Right ventricle myocardium (tissue), 1 donor: ENCODE measurements around a stretch of chr22.

DNA sequence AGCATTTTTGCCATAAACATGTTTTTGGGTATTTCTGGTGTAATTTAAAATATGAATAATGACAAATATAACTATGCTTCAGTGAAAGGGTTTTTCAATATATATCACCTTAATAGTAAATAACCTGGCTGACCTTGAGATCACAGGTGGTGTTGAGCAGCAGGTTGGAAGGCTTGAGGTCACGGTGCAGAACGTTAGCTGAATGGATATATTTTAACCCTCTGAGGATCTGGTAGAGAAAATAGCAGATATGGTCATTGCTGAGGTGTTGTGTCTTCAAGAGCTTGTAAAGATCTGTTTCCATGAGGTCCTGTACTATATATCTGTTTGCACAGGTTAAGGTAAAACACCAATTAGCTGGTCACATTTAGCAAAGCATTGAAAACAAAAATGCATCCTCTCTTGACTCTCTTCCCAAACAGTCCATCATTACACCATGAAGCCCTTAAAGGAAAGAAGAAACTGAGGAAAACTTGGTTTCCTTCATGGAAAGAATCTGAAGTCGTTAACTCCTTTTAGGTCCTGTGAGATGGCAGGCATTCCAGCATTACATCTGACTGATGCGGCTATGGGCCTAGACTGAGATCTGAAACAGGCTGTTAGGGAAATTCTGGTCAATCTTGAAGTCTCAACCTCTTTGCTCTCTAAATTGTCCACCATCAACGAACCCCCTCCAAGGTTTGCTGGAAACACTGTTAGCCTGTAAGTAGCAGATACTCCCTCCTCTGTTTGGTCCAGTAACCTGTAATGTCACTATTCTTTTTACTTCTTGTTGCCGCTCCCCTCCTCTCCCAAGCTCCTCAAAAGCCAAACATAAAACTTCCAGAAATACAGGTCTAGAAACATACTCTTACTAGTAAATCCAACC is 61.5 kb downstream of the MAPK1 start:
- PRO-cap, 2 experiments: no peak in any of the 2 experiments

DNA sequence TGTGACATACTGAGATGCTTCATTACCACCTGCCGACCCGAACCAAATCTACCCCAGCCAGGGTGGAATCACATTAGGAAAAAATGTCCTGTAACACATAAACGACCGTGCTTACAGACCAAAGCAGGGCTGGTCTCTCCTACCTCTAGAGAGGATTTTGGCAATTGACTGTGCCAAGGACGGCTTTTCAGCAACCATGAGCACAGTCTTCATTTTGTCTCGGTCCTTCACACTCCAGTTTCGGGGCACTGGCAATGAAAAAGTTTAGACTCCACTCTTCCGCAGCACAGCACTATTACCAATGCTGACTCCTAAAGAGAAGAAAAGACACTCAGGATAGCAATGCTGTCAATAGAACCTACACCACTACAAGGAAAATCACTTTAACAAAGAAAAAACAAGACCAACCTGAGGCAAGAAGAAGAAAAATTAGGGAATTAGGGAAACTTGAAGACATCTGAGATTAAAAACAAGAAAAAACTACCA is 7.0 kb downstream of the TOP3B start:
- PRO-cap, 2 experiments: no peak in any of the 2 experiments

DNA sequence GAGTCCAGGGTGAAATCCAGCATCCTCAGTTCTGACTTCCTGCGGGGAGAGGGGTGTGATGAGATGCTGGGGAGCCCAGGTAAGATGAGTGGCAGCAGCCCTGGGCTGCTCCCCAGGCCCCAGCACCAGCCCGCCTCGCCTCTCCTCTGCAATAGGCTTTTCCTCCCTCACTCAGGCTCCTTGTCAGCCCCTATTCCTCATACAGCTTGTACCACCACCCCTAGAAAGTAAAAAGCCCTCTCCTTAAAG is 12.1 kb upstream of the TOP3B start:
- PRO-cap, 2 experiments: no peak in any of the 2 experiments

DNA sequence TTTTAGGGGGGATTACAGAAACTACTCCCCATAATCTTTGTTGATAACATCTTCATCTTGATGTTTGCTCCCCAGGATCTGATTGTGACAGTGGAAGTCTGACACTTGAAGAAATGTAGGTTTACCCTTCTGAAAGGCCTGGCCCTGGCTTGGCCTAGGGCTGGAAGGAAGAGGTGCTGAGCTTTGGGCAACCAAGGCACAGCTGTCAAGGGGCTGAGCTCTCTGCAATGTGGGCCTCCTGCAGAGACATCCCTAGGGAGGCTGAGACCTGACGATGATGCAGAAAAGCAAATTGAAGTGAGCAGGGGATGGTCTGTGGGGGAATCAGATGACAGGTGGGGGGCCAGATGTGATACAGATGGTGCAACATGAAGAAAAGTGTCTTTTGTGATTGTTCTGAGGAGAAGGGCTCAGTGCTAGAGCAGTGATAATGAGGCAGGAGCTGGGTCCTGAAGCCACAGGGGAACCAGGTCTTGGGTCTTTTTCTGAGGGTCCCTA is 80.1 kb upstream of the VPREB1 start:
- PRO-cap, 2 experiments: no peak in any of the 2 experiments

GRCh38 chr22:22369785-22370451 is 125.3 kb downstream of the VPREB1 start:
- PRO-cap, 2 experiments: no peak in any of the 2 experiments

DNA sequence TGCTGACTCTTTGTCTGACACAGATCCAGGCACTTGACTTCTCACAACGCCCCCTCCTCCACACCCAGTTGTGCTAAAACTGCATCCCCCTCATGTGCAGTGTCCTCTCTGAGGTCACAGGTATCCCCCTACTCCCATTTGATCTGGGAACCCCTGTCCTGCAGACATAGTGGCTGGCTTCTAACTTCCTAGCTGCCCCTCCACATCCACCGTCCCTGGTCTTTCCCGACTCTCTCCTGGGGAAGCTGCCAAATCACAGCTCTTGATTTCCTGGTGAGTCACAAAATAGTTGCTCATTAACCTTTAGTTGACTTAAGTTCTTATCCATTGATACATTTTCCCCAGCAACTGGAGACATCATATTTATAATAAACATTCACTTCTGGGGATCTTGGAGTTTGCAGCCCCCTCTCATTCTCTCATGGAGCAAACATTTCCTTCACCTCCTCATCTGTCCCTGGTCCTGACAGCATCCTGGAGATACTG is 109.6 kb downstream of the GGTLC2 start:
- PRO-cap, 2 experiments: no peak in any of the 2 experiments

GRCh38 chr22:22818584-22819257 is 68.9 kb upstream of the IGLL5 start:
- PRO-cap, 2 experiments: no peak in any of the 2 experiments

- PRO-cap, 2 experiments: no peak in any of the 2 experiments
Observed at GRCh38 chr22:22880388-22880834, 7.2 kb upstream of the IGLL5 start.

DNA sequence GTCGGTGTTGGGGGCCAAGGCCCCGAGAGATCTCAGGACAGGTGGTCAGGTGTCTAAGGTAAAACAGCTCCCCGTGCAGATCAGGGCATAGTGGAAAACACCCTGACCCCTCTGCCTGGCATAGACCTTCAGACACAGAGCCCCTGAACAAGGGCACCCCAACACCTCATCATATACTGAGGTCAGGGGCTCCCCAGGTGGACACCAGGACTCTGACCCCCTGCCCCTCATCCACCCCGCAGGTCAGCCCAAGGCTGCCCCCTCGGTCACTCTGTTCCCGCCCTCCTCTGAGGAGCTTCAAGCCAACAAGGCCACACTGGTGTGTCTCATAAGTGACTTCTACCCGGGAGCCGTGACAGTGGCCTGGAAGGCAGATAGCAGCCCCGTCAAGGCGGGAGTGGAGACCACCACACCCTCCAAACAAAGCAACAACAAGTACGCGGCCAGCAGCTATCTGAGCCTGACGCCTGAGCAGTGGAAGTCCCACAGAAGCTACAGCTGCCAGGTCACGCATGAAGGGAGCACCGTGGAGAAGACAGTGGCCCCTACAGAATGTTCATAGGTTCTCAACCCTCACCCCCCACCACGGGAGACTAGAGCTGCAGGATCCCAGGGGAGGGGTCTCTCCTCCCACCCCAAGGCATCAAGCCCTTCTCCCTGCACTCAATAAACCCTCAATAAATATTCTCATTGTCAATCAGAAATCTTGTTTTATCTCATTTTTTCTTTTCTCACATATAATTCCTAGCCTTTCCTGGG is 13.3 kb downstream of the IGLL5 start:
- PRO-cap, 2 experiments: no peak in any of the 2 experiments

DNA sequence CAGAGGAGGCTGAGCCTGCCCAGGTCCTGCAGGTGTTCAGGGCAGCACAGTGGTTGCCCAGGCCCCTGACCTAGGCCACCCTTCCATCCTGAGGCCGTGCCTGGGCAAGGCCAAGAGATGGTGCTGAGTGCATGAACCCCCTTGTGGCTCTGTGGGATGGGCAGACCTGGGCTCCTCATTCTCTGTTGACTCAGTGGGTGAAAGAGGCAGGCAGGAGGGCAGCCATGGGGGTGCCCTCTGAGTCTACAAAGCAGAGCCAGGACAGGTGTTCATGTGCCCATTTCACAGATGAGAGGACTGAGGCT is 40.2 kb downstream of the IGLL5 start:
- PRO-cap, 2 experiments: no peak in any of the 2 experiments

GRCh38 chr22:22935035-22936215 is 47.8 kb downstream of the IGLL5 start:
- PRO-cap, 2 experiments: no peak in any of the 2 experiments

GRCh38 chr22:23016283-23016620 is 54.1 kb upstream of the GNAZ start:
- PRO-cap, 2 experiments: no peak in any of the 2 experiments

- PRO-cap, 2 experiments: no peak in any of the 2 experiments
Observed at GRCh38 chr22:23070687-23071252, 451 bp downstream of the GNAZ start.

DNA sequence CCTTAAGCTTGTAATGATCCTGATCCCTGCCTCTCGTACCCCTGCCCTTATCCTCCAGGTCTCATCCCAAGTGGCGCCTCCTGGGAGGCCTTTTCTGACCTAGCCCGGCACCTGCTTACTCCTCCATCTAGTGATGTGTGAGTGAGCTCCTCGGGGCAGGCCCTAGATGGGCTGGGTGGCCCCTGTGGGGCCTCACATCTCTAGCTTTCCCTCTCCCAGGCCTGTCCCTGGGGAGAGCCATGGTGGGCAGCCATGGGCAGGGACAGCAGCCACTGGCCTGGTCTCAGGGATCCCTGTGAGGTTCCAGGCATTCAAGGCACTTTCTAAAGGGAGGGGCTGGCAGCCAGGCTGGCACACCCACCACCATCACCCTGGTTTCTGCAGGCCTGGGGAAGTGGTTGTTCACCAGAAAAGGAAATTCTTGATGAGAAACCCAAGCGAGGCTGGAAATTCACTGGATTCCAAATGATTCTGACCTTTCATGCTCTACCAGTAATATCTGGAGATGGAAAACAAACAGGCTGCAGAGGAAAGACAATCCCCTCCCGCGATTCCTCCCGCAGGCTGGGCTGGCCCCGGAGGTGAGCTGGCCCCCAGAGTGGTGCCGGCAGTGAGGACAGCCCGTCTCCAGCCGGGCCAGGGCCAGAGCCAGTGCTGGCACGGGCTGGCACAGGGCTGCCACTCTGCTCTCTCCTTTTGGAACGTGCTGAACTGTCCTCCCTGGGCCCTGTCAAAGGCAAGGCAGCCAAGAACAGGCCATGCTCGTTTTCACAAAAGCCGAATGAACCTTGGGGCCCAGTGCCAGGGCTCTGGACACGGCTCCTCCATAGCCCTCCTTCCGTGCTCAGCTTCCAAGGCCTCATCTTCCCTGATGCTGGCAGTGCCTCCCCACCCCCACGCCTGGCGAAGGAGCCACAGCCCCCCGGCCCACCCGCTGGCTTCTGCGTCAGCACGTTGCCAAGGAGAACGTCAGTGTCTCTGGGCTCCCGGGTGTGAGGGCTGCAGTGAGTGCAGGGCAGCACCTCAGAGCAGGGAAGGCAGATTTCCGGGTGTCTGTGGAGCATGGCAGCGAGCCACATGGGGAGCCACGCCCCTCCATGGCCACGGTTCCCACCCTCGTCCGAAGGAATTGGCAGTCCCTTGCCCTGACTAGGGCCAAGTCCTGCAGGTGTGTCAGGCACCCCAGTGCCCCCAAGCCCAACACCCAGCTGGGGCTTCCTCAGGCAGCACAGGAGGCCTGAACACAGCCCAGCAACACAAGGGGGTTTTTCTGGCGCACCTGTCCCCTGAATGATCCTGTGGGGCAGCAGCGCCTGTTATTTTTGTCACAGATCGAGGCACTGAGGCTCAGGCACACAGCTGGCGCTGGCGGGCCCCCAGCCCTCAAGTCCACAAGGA is 28.4 kb downstream of the GNAZ start:
- PRO-cap, 2 experiments: no peak in any of the 2 experiments

- PRO-cap, 2 experiments: no peak in any of the 2 experiments
Observed at GRCh38 chr22:23141403-23141691, 443 bp downstream of the RSPH14 start.

DNA sequence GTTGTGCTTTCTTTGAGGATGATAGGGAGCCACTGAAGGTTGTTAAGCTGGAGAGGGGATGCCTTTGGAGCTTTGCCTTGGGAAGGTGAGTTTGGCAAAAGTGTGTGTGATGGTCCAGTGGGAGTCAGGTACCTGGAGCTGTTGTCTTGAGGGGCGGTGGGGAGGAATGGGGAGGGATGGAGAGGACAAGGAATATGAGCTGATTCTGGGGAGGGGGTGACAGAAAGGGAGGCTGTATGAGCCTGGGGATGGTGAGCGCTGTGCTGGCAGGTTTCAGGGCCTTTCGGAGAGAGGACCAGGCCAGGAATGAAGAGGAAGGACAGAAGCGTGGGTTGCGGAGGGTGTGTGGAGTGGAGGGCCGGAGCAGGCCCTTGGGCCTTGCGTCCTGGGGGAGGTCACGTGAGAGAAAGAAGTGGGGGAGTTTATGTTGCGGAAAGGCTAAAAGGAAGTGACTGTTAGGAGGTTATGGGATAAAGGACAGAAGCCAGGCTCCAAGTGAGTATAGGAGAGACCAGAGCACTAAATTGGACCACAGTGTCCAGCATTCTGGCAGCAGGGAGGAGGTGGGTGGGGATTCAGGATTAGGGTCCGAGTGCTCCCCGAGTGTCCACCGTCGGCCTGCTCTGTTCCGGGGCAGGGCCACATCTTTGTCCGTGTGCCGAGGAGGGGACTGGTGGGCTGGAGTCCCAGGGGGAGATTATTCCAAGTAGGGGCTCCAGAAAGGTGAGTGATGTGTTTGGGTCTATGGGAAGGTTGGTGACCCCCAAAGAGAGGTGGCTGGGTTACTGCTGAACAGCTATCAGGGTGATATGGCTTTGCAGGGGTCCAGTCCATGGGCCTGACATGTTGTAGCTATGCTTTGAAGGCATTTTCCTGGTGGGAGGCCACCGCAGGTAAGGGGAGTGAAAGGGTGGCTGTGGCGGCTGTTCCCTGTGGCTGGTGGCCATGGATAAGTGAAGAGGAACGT is 17.6 kb downstream of the BCR start:
- PRO-cap, 2 experiments: no peak in any of the 2 experiments

DNA sequence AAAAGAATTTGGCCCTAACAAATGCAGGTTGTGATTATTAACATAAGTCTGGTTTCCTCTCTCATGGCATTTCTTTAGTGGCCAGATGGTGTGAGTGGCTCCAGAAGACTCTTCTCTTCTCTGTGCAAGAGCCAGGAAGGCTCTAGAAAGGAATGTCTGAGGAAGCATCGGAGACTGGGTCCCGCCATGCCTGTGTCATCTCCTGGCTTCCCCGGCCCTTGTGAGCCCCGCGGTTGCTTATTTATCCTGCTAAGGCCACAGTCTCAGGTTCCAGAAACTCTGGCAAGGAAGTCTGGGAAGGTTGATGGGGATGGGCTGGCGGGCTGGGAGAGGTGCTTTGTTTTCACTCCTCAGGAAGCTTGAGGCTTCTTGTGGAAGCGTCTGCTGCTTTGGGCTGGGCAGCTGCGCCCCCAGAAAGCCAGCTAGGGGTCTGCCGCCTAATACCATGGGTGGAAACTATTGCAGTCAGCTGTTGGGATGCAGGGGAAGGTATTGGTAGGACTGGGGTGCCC is 18.9 kb downstream of the BCR start:
- PRO-cap, 2 experiments: no peak in any of the 2 experiments

DNA sequence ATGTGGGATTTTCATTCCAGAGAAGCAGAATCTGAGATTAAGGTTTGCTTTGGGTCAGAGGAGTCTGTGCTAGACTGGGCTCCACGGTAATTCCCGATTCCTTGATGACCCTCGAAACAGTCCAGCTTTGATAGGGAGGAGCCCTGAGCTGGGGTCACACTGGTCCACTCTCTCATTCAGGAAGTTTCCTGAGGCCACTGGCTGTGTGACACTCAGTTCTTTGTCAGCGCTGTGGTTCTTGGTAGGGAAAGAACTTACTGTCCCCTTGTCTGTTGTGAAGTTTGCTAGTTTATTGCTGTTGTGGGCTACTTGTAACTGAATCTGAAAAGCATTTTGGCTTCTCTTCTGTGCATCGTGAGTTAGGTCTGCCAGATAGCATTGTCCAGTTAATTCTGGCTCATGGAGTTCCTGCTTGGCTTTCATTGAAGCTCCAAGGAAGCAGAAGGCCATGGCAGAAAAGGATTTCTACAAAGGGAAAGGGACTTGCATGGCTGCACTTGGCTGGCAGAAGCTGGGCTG is 23.2 kb downstream of the BCR start:
- PRO-cap, 2 experiments: no peak in any of the 2 experiments

DNA sequence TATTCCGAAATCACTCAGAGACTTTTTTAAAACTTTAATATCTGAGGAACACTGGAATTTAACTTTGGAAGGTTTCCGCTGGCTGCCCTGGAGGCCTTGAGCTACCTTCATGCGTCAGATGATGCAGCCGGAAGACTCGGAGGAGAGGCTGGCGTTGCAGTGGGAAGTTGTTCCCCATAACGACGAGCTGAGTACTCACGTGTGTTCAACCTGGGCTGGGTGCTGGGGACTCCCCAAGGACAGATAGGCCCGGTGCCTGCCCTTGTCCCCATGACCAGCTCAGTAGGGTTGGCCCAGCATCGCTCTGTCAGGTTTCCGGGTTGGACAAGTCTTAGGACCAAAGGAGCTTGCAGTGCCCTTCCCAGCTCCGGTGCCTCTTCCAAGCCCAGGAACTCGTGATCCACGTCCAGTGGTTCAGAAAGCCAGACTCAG is 84.8 kb downstream of the BCR start:
- PRO-cap, 2 experiments: no peak in any of the 2 experiments

- PRO-cap, 2 experiments: no peak in any of the 2 experiments
Observed at GRCh38 chr22:23460520-23461022, 119.5 kb downstream of the IGLL1 start.